Mesenchymal stem cell of adipose (primary cell): ENCODE data around the genes NOTCH2 and PPIAL4D.

GRCh38 chr1:119958008-119958703, 61.8 kb upstream of the ADAM30 start:
- CAGE, long polyA plus RNA, result no peak

GRCh38 chr1:119973912-119974537, 77.7 kb upstream of the ADAM30 start:
- CAGE, long polyA plus RNA, result no peak

GRCh38 chr1:119987023-119987292, 82.5 kb downstream of the NOTCH2 start:
- CAGE, long polyA plus RNA, result no peak

DNA sequence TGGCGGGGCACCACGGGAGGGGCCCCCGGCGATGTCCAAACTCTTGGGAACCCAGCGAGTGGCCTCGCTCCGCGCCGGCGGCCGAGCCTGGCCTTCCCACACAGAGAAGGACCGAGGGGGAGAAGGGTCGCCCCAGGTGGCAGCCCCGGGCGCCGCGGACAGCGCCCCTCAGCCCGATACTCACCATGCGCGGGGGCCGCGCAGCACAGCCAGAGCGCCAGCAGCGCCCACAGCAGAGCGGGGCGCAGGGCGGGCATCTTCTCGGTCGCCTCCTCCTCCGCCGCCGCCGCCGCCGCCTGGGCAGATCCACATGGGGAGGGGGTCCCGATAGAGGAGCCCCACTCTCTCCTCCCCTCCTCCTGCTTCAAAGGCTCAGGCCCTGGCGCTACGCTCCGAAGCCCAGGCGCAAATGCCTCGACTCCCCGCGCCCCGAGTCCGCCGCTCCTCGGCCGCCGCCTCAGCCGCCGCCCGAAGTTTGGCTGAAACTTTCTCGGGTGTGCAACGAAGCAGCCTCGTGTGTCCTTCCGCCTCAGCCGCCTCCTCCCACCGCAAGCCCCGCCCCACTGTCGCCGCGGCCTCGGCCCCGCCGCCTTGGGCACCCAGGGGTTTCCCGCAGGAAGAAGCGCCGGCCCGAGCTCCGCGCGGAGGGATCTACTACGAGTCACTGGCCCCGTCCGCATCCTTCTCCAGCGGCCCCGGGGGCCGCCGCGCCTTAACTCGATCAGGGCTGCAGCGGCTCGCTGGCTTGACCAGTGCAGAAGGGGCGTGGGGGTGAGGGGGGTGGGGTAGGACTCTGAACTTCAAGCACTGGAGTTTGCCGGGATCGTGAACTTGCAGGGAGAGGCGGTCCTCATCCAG, at the start of gene NOTCH2:
TSS of gene NOTCH2 (minus strand) at position 513 of the 858 bp plus-strand sequence.
- CAGE, long polyA plus RNA, result no peak

GRCh38 chr1:120340504-120341230, 74.2 kb upstream of the NBPF8 start:
- CAGE, long polyA plus RNA, result no peak

- CAGE, long polyA plus RNA, result no peak
Measured at GRCh38 chr1:120486938-120487622, 72.2 kb downstream of the NBPF8 start.

DNA sequence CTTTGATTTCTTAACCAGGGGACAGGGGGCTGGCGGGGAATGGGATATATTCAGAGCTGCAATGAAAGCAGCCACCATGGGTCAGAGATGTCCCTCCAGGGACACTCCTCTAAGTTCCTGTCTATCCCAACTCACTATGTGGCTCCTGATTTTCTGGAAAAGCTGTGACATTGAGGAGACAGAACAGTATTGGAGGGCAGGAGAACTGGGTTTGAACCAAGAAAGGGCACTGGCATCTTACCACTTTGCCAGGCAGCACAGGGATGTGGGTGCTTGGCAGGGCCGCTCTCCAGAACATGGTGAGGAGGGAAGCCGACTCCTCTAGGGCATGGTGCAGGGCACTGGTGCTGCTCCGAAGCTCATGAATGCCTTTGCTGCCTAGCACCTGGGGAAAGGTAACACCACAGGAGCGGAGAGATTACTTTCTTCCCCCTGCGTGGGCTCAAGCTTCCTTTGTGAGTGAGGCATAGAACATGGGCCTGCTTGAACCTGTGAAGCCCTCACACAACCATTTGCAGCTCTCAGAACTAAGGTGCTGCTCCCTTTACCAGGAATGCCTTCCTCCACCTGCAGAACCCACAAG, 78.2 kb downstream of the NBPF8 start:
- CAGE, long polyA plus RNA, result no peak

GRCh38 chr1:120912903-120914035, 23.7 kb downstream of the PPIAL4A start:
- CAGE, long polyA plus RNA, result no peak

DNA sequence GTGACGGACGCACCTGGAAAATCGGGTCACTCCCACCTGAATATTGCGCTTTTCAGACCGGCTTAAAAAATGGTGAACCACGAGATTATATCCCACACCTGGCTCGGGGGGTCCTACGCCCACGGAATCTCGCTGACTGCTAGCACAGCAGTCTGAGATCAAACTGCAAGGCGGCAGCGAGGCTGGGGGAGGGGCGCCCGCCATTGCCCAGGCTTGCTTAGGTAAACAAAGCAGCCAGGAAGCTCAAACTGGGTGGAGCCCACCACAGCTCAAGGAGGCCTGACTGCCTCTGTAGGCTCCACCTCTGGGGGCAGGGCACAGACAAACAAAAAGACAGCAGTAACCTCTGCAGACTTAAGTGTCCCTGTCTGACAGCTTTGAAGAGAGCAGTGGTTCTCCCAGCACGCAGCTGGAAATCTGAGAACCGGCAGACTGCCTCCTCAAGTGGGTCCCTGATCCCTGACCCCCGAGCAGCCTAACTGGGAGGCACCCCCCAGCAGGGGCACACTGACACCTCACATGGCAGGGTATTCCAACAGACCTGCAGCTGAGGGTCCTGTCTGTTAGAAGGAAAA, 217.0 kb downstream of the SRGAP2C start:
- CAGE, long polyA plus RNA, result no peak

GRCh38 chr1:143729263-143730014, 176.3 kb downstream of the H3-7 start:
- CAGE, long polyA plus RNA, result no peak

GRCh38 chr1:143838253-143838865, 67.4 kb downstream of the H3-7 start:
- CAGE, long polyA plus RNA, result no peak

DNA sequence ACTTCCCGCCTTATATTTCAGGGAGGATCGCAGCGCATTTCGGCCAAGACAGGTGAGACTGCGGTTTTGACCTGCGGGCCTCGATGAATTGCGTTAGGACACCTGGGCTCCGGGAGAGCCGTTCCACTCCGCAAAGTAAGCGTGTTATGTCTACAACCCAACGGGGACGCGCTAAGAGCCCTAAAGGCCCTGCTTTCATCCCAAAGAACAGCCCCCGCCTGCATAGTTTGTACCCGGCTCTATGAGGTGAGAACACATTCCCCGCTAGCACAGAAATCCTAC, 32.7 kb upstream of the PPIAL4F start:
- CAGE, long polyA plus RNA, result no peak

- CAGE, long polyA plus RNA, result no peak
Measured at GRCh38 chr1:145169375-145170082, 72.4 kb downstream of the PPIAL4D start.

- CAGE, long polyA plus RNA, result no peak
Measured at GRCh38 chr1:145242076-145242448, at the start of gene PPIAL4D. PPIAL4D (minus strand) TSS chr1:145242174.

DNA sequence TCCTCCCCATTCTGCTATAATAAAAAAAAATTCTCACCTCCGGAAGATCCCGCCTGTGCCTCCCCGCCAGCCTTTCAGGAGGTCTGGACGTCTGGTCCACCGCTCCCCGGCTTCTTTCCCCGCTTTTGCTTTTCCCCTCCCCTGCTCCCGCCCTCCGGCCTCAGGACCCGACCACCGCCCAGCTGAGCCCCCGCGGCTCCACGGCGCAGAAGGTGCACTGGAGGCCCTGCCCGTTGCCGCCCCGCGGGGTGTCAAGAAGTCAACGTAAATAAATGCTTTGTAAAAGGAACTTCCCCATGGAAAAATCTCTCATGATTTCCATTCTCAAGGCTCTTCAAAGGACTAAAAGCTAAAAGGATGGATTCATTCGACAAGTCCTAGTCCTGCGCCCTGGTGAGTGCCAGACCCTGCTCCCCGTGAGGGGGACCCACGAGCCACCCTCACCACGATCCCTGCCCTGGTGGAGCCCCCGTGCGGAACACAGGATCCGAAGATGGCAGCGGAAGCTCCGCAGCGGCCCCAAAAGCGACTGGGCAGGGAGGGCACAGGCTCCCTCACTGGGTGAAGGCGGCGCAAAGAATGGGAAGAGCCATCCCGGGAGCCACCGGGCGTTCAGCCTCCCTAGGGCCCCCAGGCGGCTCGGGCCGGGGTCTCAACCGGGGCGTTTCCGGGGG, 45.0 kb upstream of the PPIAL4D start:
- CAGE, long polyA plus RNA, result no peak

DNA sequence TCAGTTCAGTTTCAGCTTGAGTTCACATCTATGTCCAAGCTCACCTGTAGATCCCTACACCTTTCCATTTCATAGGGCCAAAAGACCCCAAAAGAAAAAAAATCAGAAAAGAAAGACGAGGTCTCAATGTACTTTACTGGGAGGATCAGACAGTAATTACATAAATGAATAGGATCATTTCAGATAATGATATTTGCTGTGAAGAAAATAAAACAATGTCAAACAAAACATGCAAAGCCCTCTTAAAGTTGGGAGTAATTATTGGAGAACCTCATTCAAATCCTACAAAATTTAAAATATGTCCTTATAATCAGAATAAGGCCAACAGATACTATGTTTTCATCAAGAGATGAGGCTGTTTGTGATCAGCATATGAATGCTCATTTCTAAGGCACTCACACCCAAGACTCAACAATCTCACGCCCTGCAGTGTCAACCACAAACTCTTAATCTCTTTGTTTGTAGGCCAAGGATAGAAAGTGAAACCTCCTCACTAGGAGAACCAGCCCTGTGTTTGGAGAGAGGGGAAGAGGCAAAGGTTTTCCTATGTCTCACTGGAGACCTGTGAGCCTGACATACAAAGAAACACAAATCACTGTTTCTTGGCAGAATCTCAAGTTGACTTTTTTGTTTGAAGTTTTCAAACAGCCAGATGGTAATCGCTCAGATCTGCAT, 16.8 kb downstream of the PDZK1 start:
- CAGE, long polyA plus RNA, result no peak

DNA sequence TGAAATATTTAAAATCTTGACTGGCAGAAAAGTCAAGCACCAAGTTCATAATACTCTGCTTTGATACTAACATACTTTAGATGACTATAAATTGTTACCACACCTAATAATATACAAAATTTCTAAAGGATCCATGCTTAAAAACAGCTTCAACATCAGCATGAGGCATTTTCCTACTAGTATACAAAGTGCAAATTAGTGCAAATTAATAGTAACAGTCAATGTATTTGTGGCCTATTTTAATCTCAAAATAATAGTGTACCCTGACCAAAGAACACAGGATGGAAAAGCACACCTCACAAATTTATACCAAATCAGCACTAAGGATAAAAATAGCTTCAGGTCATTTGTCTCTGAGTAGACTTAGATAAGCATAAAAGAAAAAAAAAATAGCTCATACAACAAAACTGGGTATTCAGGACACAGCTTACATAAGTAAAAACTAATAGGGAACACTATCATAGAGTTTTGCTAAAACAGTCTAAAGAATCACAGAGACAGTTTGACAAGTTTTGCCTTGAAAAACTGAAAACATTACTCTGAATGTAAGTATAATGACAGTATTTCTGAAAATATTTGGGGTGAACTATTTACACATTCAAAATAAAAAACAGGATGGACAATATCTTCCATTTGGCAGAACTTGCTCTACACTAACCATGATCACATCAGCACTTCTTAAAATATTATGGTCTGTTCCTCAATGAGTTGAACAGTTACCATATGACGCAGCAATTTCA, 46.5 kb downstream of the RNF115 start:
- CAGE, long polyA plus RNA, result no peak

DNA sequence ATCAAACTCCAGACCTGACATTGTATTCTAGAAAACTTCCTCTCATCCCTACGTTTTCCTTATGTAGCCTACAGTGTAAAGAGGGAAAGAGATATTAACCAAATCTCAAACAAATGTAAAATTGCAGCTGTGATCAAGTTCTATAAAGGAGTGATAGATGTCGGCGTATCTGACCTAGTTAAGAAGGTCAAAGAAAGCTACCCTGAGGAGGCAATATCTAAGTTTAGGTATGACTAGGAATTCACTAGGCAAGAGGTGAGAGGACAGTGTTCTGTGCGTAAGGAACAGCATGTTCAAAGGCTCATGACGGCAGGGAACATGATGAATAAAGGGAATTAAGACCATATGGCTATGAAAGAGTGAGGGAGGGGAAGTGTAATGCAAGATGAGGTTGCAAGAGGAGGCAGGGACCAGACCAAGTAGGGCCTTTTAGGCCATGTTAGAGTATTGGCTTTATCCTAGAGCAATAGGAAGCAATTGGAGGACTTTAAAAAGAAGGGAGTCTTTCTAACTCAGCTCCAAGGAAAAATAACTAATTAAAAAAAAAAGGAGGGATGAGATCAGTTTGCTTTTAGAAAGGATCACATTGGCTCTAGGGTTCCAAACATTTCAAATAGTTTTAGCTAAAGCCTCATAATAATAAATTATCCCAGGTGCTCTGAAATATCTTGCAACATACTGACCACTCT, 8.5 kb downstream of the LIX1L start:
- CAGE, long polyA plus RNA, result no peak

GRCh38 chr1:145962377-145963609, 1.6 kb downstream of the ANKRD34A start:
- CAGE, long polyA plus RNA, result no peak

- CAGE, long polyA plus RNA, result no peak
Measured at GRCh38 chr1:145977215-145978052, 12.9 kb downstream of the POLR3GL start.